Measurements from ENCODE around the genes PPP1R37, BLOC1S3, DMPK and MYPOP.

GRCh38 chr19:45092479-45093865 lies at the start of gene PPP1R37:
Gene PPP1R37, plus strand, starts transcription at chr19:45093179.
- PRO-cap, 2 experiments = peak in 2 of 2 experiments; most common plus-strand start chr19:45093195 (in 2); most common minus-strand start chr19:45092818 (in 1)

DNA sequence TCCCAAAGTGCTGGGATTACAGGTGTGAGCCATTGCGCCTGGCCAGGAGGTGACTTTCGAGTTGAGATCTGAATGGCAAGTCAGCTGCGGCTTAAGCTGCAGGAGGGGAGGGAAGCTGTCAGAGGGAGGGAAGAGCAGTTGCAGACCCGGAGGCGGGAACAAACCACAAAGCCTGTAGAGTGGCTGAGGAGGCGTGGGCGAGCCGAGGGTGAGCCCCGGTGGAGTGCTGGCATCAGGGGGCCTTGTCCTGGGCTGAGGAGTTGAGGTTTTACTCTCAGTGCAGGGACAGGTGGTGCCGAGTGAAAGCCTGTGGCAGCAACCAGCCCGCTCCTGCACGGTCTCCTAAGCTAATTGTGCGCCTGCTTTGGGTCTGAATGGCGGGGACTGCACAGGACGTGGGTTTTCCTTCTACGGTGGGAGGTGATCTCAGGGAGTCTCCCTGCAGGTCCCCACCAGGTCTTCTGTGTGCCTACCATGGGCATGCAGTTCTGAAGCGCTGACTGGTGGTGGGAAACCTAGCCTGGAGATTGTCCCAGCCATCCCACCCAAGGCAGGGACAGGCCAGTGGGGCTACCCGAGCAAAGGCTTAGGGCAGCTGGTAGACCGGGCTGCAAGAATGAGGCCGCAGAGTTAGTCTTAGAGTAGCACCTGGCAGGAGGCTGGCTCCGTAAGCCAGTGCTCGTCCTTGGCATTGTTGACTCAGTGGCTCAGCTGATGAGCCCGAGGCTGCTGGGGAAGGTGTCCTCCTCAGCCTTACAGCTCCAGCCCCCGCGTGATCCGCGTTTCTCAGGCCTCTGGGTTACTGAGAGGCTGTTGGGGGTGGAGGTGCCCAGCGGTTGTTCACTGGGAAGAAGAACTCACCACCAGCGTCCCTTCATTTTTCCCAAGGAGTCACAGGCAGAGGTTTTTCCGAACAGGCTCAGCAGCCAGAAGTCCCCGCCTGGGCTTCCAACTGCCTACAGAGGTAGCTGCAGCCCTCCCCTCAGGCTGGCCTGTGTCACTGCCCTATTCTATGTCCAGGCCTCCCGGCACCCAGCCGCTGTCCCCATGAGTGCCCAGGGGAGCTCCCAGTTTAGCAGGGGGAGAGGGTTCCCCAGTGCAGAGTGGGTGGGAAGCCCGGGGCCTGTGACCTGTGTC lies 24.6 kb downstream of the PPP1R37 start:
- PRO-cap, 2 experiments = no peak in any of the 2 experiments

DNA sequence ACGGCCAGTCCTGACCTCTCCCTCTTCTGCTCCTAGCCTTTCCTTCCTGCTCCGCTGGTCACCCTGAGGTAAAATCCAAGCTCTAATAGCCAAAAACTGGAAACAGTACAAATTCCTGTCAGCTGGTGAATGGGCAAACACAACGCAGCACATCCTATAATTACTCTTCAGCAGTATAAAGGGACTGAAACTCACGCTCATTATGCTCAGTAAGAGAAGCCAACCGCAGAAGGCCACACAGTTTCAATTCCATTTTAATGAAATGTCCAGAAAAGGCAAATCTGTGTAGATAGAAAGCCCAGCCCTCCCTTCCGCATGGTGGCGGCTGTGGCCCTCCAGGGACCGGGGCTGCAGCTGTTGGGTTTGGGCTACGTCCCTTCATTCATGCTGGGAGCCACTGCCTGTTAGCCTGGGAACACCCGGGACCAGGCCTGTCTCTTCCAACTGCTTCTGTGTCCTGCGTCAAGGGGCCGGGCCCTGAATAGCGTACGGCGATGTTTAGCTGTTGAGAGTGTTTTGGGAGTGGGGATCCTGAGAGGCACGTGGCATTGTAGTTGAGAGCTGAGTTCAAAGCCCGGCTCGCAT lies 23.5 kb downstream of the NKPD1 start:
- PRO-cap, 2 experiments = no peak in any of the 2 experiments

DNA sequence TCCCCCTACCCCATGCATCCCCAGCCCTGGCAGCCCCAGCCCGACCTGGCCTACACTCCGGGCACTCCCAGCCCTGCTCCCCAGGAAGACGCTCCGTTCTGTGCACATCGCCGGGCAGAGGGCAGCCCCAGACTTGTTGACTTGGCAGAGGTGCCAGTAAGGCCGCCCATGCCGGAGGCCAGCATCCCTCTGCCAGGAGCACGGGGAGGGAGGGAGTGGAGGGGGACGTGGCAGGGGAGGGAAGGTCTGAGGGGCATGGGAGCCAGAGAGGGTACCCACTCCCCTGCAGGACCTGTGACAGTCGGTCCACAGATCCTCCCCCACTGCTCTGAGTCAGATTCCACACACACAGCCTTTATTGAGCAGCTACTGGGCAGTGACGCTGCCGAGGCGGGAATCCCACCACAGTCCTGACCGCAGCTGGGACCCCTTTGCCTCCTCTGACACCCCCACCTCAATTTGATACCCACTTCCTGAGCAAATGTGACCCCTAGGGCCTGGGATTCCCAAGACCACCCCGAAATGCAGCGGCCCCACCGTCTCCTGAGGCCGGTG lies 1.9 kb upstream of the NKPD1 start:
- PRO-cap, 2 experiments = no peak in any of the 2 experiments

DNA sequence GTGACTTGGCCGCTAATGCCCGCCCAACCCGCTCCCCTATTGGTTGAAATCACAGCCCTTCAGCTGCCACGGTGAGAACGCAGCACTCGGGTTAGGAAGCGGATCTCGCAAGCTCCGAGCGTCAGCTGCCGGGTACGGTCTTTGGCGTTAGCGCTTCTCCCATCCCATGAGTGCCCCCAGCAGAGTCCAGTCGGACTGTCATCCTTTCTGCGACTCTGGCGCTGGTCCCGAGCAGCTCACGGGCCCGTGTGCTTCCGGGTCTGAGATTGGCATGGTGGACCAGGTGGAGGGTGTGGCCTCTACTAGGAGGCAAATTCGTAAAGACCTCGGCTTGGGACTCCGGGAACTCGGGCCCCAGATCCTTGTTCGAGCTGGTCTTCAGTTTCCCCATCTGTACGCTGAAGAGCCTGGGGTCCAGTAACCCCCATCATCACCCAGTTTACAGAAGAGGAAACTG lies at the start of gene BLOC1S3:
TSS of gene BLOC1S3 (plus strand) at position 85 of the 457 bp plus-strand sequence.
- PRO-cap, 2 experiments = peak in 2 of 2 experiments; most common plus-strand start position 85 of the sequence (in 2)

- PRO-cap, 2 experiments = no peak in any of the 2 experiments
Observed at GRCh38 chr19:45251377-45252304, 570 bp downstream of the MARK4 start.

- PRO-cap, 2 experiments = no peak in any of the 2 experiments
Observed at GRCh38 chr19:45261709-45262114, 10.6 kb downstream of the MARK4 start.

DNA sequence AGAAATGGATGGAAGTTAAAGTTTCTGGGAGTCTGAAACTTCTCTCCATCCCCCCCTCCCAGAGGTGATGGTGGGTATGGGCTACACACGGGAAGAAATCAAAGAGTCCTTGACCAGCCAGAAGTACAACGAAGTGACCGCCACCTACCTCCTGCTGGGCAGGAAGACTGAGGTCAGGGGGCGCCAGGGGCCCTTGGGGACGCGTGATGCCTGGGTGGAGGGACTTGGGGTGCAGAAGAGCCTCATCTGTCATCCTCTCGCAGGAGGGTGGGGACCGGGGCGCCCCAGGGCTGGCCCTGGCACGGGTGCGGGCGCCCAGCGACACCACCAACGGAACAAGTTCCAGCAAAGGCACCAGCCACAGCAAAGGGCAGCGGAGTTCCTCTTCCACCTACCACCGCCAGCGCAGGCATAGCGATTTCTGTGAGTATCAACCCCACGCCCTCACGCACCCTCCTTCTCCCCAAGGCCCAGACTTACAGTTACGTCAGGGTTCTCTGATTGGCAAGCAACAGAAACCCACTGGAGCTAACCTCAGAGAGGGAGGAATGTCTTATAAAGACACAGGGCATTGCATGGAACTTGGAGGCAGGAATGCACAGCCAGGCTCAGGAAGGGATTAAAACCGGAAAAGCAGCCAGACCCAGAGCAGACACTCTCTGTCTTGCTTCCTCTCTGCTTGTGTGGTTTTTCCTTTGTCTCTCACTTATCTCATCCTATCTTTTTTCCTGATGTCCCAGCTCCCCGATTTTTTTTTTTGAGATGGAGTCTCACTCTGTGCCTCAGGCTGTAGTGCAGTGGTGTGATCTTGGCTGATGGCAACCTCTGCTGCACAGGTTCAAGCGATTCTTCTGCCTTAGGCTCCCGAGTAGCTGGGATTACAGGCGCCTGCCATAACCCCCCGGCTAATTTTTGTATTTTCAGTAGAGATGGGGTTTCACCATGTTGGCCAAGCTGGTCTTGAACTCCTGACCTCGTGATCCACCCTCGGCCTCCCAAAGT lies 29.5 kb downstream of the MARK4 start:
- PRO-cap, 2 experiments = no peak in any of the 2 experiments

- PRO-cap, 2 experiments = no peak in any of the 2 experiments
Observed at GRCh38 chr19:45326113-45326554, 3.5 kb upstream of the CKM start.

DNA sequence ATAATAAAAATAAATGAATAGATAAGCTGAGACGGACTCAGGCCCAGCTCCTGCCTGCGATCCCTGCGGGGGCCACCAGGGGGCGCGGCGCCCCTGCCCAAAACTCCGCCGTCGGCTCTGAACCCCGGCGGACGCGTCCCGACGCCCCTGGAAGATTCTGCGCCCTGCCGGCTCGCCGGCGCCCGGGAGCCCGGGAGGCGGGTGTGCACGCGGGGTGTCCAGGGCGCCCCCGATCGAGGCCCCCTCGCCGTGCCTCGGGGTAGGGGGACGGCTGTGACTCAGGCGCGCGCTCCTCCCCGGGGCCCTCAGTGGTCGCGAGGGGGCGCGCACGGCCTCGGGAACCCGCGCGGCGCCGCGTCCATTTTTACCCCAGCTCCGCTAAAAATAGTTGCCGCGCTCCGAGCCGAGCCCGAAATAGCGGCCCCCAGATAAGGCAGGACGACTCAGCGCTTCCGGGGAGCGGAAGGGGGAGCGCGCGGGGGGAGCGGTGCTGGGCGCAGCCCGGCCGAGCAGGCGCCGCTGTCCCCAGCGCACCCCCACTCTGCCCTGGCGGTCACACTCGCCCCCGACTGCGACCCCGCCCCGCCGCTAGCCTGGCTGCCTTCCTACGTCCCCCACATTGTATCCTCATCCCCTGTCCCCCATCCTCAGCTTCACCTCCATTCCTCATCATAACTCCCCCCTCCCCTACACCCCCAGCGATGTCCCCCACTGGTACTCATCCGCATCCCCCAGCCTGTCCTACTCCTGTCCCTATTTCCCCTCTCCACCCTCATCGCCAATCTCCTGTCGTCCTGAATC lies 16.0 kb upstream of the ERCC1 start:
- PRO-cap, 2 experiments = peak in 1 of 2 experiments; most common plus-strand start position 329 of the sequence (in 1)

GRCh38 chr19:45567746-45568212 lies 16.8 kb downstream of the OPA3 start:
- PRO-cap, 2 experiments = no peak in any of the 2 experiments

DNA sequence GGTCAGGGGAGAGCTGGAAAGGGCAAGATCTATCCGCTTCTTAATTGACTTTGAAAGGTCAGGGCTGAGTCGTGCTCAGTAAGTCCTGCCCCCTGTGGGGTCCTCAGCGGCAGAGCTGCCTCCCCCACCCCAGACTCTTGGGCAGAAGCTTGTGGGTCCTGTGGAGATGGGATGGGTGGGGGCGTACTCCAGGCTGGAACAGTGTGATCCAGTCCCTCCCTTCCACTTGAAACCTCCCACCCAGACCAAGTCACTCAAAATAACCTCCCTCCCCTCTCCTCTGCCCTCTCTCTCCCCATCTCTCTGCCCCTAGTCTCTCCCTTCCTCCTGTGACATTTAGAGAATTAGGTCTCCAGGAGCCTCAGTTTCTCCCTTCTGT lies 4.2 kb downstream of the GPR4 start:
- PRO-cap, 2 experiments = no peak in any of the 2 experiments

DNA sequence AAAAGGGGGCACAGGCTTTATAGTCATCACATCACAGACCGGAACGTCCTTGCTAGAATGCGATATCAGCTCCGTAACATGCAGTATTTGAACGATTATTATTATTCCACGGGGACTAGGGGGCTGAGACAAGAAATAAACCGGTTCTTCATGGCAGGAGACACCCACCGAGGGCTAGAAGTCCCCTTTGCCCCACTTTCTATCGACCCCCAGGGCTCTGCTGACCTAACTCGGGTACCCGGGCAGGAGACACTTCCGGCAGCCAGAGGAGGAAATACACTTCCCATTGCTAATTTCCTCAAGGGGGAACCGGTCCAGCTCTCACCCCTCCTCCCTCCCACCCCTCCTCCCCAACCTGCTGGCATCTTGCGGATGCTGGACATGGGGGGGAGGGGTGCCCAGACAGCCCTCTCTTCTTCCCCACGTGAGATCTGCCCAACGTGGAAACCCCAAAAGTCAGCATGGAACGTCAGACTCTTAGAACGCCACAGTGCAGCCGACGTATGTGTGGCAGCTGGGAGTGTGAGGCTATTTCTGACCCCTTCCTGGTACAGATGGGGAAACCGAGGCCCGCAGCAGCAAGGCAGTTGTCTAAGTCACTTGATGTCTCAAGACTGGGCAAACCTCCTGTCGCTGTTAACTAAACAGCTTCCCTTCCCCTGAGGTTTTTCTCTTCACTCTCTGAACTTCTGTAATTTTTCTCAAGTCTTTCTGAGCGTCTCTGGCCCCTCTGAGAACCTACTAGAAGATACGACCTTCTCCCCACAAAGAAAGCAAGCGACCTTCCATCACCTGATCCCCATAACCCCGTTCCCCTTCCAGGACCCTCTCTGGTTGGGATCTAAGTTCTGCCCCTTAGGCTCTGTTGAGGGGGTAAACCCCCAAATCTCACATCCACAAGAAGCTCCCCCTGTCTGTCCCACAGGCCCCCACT lies 3.6 kb downstream of the GPR4 start:
- PRO-cap, 2 experiments = no peak in any of the 2 experiments

- PRO-cap, 2 experiments = no peak in any of the 2 experiments
Observed at GRCh38 chr19:45668545-45668798, 451 bp downstream of the GIPR start.

GRCh38 chr19:45688343-45688651 lies 3.5 kb downstream of the SNRPD2 start:
- PRO-cap, 2 experiments = no peak in any of the 2 experiments

DNA sequence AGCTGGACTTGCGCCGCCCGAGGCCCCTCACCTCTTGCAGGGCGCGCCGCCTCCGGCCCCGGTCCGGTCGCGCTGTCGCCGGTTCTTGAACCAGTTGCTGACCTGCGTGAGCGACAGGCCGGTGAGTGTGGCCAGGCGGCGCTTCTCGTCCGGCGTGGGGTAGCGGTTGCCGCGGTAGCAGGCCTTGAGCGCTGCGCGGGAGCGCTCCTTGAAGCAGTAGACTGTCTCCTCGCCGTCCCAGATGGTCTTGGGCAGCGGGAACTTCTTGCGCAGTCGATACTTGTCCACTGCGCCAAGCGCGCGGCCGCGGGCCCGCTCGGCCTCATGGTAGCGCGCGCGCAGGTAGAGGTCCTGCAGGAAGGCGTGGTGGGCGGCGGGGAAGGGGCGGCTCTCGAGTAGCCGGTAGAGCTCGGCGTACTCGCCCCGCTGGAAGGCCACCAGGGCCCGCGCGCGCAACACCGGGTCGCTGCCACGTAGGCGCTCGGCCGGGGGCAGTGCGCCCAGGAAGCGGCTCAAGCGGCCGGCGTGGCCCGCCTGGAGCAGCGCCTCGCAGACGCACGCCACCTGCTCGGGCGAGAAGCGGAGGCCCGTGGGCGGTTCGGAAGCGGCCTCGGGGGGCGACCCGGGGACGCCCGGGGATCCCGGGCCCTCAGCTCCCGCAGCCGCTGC lies 907 bp downstream of the SIX5 start:
- PRO-cap, 2 experiments = peak in 2 of 2 experiments; most common plus-strand start position 345 of the sequence (in 1); most common minus-strand start position 249 of the sequence (in 2)

GRCh38 chr19:45782152-45782736 lies at the start of gene DMPK:
Gene DMPK, minus strand, starts transcription at chr19:45782490.
- PRO-cap, 2 experiments = peak in 2 of 2 experiments; most common minus-strand start chr19:45782490 (in 2)

- PRO-cap, 2 experiments = peak in 2 of 2 experiments; most common plus-strand start chr19:45902910 (in 1); most common minus-strand start chr19:45902635 (in 2)
Observed at GRCh38 chr19:45902294-45903626, at the start of gene MYPOP. Gene MYPOP, minus strand, starts transcription at chr19:45902613.

- PRO-cap, 2 experiments = no peak in any of the 2 experiments
Observed at GRCh38 chr19:45913832-45914310, 707 bp downstream of the NANOS2 start.

DNA sequence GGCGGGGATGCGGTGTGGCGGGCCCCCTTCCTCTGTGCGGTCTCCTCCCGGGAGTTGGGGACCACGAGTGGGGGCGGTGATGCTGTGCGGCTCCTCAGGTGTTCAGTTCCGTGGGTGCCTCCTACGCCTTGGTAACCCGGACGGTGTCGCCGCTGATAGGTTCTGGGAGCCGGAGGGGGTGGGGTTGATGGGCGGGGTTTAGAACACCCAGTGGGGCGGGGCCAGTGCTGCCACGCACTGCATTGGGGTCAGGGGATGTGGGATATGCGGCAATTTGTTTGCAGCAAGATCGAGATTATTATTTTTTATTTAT lies 5.6 kb downstream of the CCDC61 start:
- PRO-cap, 2 experiments = no peak in any of the 2 experiments